ENCODE measurements around the genes GTF2F1 and SLC25A41.

DNA sequence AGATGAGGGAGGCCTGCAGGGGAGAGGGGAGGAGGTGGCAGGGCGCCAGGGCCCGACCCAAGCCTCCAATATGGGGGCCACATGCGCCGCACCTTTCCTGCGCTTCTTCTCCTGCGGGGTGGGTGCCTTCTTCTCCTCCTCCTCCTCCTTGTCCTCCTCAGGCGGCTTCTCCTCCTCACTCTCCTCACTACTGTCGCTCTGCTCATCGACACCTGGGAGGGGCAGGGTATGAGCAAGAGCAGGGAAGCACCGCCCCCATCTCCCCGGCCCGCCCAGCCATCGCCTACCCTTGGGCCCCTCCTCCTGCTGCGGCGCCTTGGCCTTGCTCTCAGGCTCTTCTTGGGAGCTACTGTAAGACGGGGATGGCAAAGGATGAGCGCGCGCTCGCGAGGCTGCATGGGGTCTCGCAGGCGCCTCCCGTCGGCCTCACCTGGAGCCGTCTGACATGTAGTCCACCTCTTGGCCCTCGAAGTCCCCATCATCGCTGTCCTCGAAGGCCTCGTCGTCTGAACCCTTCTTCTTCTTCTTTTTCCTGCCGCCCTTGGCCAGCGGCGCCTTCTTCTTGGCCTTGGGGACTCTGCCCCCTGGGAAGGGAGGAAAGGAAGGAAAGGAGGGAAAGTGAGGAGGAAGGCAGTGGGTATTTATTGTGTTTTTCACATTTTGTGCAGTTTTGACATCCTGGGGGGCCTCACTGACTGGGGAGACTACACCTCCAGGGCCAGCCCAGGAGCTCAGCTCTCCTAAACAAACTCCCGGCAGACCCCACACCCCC lies 5.7 kb upstream of the PSPN start:
- PRO-cap, result no peak

GRCh38 chr19:6393040-6393856 lies at the start of gene GTF2F1:
Gene GTF2F1, minus strand, starts transcription at chr19:6393164.
- PRO-cap, result bidirectional peak, plus-strand start at chr19:6393278, minus-strand start at chr19:6393140

DNA sequence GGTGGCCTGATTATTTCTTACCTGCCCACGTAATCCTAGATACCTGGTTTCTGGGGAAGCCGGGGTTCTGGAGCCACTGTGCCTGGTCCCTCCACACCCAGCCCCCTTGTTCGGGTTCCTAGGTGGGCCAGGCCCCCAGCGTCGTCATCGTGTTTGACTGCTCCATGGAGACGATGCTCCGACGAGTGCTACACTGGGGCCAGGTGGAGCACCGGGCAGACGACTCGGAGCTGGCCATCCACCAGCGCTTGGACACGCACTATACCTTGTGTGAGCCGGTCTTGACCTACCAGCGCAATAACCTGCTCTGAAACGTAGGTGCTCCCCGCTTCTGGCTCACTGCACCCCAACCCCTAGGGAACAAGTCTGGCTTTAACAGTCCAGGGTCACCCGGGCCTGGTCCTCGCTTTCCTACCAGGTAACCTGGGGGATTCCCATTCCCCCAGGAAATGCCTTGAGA lies 13.0 kb downstream of the KHSRP start:
- PRO-cap, result no peak

DNA sequence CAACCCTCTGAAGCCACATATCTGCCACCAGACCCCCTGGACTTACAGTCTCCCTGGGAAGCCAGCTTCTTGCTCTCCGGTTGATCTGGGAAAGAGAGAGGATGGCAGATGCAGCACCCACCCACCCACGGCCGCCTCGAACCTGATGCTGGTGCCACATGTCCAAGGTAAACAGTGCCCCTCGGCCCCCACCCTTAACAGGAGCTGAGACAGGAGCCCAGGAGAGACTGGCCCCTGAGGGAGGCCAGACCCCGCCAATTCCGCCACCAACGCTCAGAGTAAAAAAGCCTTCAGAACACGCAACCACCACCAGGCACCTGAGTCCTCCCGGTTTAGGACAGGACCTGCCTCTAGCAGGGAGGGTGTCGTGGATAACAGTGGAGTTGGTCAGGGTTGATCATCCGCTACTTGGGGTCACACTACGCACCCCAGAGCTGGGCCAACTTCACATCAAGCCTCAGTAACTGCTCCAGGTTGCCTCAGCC lies 3.0 kb downstream of the KHSRP start:
- PRO-cap, result no peak

DNA sequence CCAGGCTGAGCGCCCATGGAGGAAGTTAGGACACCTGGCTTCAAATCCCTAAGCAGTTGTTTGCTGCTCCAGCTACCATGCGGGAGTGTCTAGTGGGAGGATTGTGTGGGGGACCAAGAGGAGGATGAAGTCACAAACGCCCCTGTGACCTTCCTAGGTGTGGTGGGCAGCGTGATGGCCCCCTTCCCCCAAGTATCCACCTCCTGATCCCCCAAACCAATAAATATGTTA lies at the start of gene SLC25A41:
TSS of gene SLC25A41 (minus strand) at position 87 of the 231 bp plus-strand sequence.
- PRO-cap, result no peak

- PRO-cap, result no peak
These were observed 761 bp downstream of the SLC25A23 start for GRCh38 chr19:6458622-6459440.

DNA sequence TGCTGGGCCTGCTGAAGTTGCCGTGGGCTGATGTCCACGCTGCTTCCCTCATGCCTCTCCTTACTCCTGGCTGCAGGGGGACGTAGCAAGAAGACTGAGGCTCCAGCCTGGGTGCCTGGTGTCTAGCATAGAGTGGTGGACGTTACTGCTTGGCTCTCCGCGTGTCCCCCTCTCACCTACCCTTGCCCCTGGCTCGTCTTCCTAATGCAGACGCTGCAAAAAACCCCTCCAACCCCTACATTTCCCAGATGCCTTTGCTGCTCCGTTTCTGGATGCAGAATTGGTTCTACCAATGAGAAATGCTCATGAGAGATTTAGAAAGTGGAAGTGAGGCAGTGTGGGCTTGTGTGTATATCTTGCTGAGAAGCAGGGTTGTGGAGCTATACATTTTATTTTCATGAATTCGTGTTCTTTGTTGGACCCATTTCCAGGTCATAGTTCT lies 7.8 kb upstream of the DENND1C start:
- PRO-cap, result no peak

- PRO-cap, result unidirectional peak, plus-strand start at chr19:6654623
These were observed 15.5 kb downstream of the TNFSF14 start for GRCh38 chr19:6654459-6654812.

DNA sequence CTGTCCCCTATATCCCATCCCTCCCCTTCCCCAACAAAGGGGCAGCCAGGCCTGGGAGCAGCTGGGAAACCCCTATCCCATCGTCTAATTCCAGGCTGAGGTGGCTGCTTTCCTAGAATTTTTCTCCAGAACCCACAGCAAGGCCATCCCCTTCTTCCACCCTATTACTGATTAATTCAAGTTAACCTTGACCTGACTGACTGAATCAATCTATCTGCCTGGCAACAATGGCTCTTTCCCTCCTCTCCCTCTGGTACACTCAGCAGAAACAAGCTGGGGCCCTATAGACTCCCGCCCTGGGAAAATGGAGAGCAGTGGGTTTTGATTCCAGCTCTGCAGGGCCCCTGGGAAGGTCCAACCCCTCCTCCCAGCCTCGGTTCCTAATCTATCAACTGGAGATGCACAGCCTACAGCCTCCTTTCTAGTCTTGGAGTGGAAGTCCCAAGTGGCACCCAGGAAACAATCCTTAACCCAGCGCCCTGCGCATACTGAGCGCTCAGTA lies 5.0 kb upstream of the C3 start:
- PRO-cap, result no peak

DNA sequence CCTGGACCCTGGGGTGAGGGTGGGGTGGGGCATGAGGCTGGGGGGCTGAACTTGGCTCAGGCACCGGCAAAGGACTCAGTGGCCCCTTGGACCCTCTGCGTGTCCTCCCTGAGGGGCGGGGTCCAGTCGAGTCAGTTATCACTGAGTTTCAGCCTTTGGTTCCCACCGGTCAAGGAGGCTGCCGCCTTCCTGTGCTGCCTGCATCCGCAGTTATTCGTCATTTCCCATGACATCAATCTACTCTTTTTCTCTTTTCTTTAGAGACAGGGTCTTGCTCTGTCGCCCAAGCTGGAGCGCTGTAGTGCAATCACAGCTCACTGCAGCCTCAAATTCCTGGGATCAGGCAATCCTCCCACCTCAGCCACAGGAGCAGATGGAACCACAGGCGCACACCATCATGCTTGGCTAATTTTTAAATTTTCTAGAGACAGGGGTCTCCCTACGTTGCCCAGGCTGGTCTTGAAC lies 3.0 kb downstream of the GPR108 start:
- PRO-cap, result no peak

DNA sequence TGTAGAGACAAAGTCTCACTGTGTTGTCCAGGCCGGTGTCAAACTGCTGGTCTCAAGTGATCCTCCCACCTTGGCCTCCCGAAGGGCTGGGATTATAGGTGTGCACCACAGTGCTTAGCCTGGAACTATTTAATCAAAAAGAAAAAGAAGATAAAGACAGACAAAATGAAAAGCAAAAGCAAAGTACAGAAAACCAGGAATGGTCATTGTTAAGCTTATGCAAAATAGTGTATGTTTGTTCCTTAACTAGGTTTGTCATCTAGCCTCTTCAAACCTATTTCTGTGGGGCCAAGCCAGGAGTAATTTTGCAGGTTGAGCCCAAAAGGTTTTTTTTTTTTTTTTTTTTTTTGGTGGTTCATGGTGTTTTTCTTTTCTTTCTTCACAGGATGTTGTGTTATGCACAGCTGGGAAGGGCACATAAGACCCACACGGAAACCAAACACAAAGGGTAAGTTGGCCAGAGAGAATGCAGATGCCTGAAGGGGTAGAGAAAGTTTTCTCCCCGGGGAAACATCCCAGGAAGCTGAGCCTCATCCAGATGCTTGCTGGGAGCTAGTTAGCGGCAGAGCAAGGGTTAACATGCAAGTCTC lies 2.8 kb downstream of the ADGRE1 start:
- PRO-cap, result unidirectional peak, plus-strand start at position 444 of the sequence

DNA sequence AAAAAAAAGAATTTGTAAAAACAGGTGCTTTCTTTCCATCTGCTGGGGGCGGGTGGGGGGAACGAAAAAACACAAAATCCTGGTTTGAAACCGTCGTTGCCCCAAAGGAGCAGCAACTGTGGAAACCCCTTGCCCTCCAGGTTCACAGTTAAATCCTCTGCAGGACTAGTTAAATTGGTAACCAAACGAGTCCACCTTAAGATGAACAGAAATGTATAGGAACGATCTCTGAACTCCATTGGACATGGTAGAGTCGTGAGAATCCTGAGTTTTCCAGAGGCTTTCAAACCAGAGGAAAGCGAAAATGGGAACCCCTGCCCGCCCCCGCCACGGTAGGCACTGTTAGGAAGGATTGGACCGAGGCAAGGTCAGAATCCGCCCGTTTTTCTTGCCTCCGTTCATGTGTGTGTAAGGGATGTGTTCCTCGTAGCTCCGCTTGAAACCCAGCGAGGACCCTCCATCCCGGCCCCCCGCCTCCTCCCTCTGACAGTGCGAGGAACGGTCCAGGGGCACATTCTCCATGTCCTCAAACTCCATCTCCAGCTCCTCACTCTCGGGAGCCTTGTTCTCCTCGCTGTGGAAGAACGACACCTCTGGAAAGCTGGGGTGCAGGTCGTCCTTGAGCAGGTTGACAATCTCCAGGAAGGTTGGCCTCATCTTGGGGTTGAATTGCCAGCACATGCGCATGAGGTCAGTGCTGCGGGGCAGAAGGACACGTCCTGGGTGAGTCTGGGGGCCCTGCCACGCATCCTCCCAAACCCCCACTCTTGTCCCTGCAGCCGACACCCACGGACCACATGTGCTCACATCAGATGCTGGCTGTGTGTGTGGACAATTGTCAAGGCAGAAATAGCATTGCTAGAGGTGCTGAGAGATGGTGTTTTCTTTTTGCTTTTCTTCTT lies 47.5 kb downstream of the ZNF557 start:
- PRO-cap, result no peak

- PRO-cap, result no peak
These were observed 73.4 kb downstream of the ZNF557 start for GRCh38 chr19:7142762-7143411.

- PRO-cap, result no peak
These were observed 100.9 kb downstream of the ZNF557 start for GRCh38 chr19:7170375-7170836.

DNA sequence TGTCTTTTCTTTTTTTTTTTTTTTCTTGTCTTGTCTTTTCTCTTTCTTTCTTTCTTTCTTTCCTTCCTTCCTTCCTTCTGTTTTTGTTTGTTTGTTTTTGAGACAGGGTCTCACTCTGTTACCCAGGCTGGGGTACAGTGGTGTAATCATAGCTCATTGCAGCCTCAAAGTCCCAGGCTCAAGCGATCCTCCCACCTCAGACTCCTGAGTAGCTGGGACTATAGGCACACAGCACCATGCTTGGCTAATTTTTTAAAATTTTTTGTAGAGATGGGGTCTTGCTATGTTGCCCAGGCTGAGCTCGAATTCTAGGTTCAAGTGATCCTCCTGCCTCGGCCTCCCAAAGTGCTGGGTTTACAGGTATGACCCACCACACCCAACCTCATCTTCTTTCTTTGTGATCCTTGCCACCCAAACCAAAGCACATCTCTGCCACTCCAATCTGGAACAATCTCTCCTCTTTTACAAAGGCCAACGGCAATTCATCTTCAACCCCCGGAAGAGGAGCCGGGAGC lies 38.7 kb downstream of the INSR start:
- PRO-cap, result no peak

DNA sequence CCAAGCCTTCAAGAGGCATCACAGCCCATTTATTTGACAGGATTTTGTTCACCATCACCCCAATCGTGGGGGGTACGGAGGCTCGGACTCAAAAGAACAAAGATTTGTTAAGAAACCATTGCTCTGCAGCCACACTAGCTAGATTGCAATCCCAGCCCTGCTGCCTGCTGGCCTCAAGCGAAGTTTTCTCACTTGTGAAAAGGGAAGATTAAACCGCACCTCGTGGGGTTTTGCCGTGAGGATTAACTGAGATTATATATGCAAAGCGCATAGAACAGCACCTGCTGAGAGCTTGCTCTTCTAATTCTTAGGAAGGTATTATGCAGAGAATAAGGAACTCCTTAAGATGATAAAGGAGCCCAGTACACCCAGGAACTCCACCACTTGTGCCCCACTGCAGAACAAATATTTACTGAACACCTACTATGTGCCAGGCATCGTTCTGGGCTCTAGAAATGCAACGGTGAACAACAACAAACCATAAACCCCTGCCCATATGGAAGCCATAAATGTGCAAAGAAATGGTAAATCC lies 3.0 kb downstream of the INSR start:
- PRO-cap, result no peak

- PRO-cap, result no peak
These were observed 3.8 kb upstream of the ARHGEF18 start for GRCh38 chr19:7344732-7345469.

DNA sequence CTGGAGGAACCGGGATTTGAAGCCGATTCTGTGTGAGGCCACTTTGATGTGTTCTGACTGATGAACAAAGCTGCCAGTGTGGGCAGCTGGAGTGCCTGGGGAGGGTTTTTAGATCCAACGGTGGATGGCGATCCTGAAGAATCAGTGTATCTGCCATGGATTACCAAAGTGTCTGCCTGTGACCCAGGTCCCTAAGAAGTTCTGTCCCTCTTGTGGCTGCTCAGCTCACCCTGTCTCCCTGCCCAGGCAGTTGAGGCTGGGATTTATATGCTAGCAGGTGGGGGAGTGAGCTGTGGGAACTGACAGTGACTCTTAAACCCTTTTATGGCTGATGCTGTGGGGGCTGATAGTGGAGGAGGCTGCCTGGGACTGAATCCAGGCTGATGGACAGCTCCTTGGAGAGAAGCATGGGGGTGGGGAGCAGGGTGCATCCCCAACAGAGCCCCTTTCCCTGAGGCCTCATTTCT lies 8.4 kb downstream of the ARHGEF18 start:
- PRO-cap, result no peak

DNA sequence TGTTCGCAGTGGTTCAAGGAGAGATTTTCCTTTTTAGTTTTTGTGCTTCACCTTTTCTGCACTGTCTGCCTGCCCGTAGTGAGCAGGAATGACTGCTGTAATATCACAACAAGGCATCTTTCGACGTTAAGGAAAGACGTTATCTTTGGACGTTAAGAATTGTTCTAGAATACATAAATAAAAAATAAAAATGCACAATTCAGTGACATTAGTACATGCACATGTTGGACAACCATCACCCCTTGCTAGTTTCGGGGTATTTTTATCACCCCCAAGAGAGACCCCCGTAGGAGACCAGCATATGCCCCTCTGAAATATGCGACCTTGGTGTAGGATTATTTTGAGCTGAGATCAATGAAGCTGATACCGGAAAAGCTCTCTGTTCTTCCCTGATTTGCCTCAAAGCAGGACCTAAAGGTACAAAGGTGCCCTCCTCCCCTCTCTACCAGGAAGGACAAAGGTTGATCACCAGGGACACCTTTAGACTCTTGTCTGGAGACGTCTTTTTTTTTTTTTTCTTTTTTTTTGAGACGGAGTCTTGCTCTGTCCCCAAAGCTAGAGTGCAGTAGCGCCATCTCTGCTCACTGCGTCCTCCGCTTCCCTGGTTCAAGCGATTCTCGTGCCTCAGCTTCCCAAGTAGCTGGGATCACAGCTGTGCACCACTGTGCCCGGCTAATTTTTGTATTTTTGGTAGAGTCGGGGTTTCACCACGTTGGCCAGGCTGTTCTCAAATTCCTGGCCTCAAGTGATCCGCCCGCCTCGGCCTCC lies 698 bp upstream of the PEX11G start:
- PRO-cap, result no peak

DNA sequence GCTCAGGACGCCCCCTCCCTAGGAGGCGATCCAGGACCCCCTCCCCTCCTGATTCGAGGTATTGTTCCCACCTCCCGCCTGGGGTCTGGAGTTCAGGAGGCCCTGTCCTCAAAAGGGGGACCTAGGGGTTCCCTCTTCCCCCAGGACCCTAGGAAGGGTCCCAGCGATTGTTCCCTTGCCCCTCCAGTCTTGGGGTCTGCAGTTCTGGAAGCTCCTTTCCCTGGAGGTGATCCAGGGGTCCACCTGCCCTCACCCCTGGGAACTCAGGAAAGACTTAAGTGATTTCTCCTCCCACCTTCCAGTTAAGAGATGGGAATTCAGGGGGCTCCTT lies 610 bp downstream of the ZNF358 start:
- PRO-cap, result no peak